Measurements from ENCODE around the gene WNT2B.

DNA sequence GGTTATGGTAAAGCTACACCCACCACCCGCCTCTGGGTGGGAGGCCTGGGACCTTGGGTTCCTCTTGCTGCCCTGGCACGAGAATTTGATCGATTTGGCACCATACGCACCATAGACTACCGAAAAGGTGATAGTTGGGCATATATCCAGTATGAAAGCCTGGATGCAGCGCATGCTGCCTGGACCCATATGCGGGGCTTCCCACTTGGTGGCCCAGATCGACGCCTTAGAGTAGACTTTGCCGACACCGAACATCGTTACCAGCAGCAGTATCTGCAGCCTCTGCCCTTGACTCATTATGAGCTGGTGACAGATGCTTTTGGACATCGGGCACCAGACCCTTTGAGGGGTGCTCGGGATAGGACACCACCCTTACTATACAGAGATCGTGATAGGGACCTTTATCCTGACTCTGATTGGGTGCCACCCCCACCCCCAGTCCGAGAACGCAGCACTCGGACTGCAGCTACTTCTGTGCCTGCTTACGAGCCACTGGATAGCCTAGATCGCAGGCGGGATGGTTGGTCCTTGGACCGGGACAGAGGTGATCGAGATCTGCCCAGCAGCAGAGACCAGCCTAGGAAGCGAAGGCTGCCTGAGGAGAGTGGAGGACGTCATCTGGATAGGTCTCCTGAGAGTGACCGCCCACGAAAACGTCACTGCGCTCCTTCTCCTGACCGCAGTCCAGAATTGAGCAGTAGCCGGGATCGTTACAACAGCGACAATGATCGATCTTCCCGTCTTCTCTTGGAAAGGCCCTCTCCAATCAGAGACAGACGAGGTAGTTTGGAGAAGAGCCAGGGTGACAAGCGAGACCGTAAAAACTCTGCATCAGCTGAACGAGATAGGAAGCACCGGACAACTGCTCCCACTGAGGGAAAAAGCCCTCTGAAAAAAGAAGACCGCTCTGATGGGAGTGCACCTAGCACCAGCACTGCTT is 1.8 kb downstream of the RBM15 start:
- PRO-cap, result no peak
- RAMPAGE, long total RNA, result no peak

DNA sequence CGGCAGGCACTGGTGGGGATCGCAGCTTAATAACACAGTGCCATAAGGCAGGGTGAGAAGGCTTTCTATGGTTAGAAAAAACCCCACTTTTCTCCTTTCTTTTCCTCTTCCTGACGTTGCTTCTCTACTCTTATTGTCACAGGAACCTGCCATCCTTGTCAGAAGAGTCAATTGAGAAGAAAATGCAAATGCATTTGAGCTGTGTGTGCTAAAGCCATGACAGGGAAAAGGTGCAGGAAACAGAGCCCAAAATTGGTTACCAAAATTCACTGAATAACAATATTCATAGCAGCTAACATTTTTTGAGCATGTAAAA is 15.0 kb upstream of the KCNA10 start:
- PRO-cap, result no peak
- RAMPAGE, long total RNA, result no peak

DNA sequence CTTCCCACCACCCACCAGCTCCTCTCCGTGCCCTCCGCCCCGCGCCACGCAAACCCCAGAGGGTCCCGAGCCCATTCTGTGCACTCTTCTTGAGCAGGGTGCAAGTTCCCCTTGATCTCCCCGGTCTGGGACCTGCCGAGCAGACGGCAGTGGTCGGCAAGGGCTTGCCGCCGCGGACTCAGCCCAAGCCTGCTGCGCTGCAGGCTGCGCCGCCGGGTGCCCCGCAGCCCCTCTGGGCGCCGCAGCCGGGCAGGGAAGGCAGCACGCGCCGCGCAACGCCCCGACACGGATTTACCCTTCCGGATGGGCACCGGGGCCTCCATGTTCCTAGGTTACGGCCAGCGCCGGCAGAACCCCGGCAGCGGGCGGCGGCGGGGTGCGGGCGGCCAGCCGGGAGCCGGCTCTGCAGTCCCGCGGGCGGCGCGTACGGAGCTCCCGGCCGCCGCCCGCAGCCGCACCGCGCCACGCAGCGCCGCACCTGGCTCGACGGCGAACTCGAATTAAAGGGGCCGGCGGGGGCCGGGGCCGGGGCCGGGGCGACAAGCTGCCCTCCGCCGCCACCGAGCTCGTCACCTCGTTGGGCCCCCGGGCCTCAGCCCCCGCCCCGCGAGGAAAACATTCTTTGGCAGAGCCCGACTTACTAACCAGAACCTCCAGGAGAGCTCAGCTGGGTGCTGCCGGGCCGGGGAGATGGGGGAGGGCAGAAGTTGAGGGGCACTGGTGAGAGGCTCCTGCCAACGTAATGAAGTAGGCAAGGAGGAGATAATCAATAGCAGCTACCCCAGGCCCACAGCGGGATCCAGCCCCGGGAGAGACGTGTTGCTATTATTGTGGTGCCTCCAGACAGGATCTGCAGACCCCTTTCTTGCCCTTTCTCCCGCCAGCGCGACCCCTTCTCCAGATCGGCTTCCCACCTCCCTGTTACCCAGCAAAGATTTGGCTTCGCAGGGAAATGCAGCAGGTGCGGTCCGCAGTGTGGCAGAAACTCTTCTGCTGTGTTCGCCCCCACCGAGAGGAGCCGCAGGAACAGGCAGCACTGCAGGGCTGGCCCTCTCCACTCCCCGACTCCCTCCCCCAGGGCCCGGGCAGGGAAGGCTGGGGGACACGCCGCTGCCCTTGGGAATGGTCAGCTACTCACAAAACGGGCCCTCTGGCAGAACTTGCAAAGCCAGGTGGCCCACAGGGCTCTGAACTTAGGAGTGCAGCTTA is 1.2 kb upstream of the KCNA2 start:
- PRO-cap, result no peak
- RAMPAGE, long total RNA, result no peak

DNA sequence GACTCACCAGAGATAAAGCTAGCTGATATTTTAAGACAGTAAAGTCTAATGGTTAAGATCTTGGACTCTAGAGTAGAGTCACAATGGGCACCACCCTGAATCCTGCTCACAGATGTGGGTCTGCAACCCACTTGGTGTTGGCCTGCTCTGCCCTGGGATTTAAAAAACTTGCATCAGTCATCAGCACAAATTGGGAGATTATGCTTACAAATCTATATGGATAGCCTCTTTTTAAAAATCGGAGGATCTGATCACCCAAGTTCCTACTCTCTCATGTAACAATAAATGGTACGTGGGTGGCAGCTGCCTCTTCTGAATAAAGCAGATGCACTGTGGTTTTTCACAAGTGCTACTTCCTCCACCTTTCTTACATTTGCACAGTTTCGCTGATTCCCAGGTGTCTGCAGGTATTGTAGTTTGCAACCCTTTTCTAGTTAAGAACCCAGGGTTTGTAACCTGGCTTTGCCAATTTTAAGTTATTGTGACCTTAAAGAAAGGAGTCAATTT is 29.9 kb upstream of the KCNA2 start:
- PRO-cap, result no peak
- RAMPAGE, long total RNA, result no peak

DNA sequence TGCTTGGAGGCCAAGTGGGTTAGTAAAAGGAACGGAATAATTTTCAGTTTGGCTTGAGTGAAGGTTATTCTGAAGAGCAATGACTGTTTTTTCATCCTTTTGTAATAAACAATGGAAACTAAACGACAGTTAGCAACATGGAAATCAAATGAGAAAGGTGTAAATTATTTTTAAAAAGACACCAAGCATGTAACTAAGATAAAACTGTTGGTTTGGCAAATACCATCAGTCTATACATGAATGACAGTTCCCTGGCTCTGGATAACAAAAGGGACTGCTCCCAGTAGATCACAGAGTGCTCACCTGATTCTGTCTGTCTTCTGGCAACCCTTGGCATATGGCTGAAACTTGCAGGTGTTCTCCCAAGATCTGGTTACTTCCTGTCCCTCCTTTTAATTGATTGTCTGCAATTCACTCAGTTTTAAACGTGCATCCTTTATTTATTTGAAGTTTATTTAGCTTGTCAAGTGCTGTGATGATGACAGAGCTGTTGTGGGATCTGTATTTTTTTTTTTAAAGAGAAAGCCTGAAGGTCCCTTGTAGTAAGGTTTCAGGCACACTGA is 3.5 kb downstream of the KCNA3 start:
- PRO-cap, result no peak
- RAMPAGE, long total RNA, result no peak

- PRO-cap, result unidirectional peak, plus-strand start at chr1:110672864
- RAMPAGE, long total RNA, result no peak
Measured at GRCh38 chr1:110672595-110673641, 1.8 kb downstream of the KCNA3 start.

DNA sequence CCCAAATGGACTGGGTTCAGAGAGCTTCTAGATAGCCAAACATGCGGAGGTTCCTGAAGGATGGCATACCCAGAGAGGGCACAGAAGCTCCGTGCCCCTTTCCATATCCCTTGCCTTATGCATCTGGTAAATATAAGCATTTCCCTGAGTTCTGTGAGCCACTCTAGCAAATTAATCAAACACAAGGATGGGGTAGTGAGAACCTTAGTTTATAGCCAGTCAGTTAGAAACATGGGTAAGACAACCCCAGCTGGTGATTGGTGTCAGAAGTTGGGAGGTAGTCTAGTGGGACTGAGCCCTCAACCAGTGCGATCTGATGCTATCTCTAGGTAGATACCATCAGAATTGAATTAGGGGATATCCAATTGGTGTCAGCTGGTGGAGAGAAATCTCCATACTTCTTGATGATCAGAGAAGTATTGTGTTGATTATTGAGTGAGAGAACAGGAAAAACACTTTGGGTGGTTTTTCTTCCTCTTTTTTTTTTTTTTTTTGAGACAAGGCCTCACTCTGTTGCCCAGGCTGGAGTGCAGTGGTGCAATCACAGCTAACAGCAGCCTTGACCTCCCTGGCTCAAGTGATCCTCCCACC is 7.6 kb downstream of the DRAM2 start:
- PRO-cap, result no peak
- RAMPAGE, long total RNA, result no peak

- PRO-cap, result no peak
- RAMPAGE, long total RNA, result no peak
Measured at GRCh38 chr1:111186615-111187030, 13.8 kb downstream of the DENND2D start.

GRCh38 chr1:111199643-111200463 is 593 bp downstream of the DENND2D start:
- PRO-cap, result bidirectional peak, plus-strand start at chr1:111200326, minus-strand start at chr1:111200138
- RAMPAGE, long total RNA, result no peak

DNA sequence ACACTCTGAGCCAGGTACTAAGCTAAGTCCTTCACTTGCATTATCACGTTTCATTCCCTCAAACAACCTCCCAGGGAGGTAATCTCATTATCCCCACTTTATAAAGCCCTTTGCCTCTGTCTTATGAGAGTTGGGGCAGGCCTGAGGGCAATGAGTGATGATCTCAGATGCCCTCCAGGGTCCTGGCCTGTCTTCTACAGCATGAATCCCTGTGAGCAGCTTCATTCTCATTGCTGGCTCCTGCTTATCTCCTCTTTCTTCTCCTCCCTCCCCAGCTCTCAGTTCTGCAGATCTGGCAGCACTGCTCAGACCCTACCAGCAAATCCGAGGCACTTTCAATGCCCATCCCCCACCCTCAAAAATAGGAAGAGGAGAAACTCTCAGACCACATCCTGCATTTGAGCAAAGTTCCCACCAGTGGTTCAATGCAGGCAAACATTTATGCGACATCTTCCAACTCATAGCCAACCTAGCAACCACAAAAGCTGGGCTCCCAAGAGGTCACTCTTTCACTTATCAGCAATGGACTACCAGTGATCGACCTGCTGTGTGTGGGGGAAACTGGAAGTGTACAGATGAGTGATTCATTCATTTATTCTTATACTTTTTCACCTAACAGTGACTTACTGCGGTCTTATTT is 5.9 kb upstream of the CHI3L2 start:
- PRO-cap, result no peak
- RAMPAGE, long total RNA, result no peak

DNA sequence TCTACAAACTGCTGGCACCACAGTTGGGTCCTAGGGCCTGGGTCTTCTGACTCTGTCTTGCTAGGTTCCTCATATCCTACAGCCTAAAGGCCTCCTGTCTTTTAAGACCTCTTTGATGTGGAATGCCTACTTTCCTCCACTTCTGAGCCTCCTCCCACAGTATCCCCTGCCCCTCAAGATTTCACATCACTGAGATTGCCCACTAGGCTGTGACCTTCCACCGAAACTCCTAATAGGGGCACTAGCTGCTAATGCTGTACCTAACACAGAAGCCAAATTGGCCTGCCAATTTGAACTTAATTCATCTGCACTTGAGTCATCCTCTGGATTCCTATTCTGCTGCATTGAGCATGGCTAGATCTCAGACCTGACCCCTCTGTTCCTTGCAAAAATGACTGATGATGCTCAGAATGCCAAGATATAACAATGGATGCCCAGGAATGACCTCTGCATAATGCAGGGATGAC is 2.2 kb upstream of the OVGP1 start:
- PRO-cap, result no peak
- RAMPAGE, long total RNA, result no peak

DNA sequence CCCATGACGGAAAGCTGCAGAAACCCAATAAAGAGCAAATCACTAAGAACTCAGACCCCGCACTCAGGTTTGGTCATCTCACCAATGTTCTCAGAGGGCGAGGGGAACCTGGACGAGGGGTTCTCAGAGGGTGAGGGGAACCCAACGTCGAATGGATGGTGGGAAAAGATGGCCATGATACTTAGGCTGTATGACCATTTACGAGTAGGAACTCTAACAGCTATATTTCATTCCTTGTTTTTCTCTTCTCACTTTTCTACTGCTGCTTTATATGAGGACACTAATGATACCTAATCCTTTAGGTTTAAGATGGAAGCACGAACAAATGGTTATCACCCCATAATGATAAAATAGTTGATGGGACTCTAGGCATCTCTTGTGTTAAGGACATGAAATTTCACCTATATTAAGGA is 7.9 kb upstream of the OVGP1 start:
- PRO-cap, result no peak
- RAMPAGE, long total RNA, result no peak

GRCh38 chr1:111488578-111489147 is 14.8 kb downstream of the ADORA3 start:
- PRO-cap, result no peak
- RAMPAGE, long total RNA, result no peak

DNA sequence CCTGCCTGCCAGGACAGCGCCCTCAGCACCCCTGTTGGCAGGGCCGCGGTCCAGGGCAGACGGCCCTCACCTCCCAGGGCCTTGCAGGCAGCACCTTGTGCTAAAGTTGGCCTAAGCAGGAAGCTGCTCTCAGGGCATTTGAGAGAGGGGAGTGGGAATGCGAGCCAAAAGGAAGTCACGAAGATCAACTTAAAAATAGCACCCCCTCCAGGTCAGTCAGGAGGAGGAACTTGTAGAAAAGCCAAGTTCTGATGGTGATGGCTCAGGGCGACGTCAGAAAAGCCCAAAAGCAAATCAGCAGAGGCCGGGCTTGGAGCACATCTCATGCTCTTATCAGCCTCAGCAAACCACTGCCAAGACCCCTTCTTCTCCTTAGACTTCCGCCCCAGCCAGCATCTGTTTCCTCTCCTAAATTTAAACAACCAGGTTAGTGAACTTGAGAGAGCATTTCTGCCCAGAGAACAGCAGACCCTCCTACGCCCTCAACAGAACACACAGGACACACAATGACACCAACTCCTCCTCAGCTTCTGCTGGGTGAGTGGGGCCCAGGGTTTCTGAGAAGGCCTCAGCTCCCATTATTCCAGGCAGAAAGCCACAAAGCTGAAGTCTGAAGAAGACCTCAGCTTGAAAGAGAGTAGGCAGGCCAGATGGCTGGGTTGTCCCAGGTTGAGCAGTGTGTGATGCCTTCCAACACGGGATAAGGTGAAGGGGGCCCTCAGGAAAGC is 12.8 kb upstream of the ADORA3 start:
- PRO-cap, result bidirectional peak, plus-strand start at position 292 of the sequence, minus-strand start at position 177 of the sequence
- RAMPAGE, long total RNA, result no peak

DNA sequence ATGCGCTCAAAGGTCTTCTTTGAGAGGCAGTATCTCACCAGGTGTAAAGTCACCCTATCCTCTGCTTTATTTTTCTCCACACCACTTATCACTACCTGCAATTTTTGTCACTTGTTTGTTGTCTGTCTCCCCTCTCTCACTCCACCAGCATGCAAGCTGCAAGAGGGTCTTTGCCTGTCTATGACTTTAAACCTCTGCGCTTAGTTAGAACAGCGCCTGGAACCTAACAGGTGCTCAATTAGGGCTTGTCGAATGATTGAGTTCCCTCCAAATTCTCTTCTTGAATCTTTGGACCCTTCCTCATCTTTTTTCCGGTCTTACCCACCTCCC is 375 bp upstream of the RAP1A start:
- PRO-cap, result no peak
- RAMPAGE, long total RNA, result no peak

DNA sequence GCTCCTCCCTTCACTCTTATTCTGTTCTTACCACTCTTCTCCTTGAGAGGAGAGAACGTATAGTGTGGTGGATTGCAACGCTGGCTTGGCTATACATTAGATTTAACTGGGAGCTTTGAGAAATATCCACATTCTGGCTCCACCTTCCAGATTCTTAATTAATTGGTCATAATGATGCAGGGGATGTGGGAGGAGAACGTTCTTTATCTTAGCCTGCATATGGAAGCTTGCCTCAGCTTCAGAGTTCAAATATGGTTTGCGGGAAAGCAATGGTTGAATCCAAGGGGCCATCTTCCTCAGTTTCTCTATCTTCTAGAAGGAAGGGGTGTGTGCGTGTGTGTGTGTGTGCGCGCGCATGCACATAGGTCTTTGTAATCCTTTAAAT is 21.7 kb downstream of the RAP1A start:
- PRO-cap, result no peak
- RAMPAGE, long total RNA, result no peak

DNA sequence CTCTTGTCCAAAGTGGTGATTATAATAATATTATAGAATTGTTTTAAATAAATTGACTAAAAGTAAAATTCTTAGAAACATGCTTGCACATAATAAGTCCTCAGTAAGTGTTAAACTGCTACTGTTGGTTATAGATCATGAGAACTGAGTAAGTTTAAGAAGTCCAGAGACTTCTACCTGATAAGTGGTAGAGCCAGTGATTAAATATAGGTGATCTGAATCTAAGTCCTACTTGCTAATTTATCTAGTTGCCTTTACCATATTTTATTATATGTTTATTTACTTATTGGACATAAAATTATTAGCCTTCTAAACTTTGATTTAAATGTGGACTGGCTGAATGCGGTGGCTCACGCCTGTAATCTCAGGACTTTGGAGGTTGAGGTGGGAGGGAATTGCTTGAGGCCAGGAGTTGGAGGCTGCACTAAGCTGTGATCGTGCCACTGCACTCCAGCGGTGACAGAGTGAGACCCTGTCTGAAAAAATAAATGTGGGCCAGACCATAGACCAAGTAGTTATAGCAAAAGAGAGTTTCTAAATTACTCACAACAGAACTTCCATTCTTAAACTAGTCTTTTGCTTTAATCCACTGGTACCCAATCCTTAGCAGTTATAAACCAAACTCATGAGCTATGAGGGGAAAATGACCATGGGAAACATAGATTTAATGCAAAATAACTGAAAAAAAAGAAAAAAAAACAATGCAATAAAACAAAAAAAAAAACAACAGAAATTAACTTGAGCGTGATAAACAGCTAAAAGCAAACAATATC is 35.2 kb downstream of the RAP1A start:
- PRO-cap, result no peak
- RAMPAGE, long total RNA, result no peak

DNA sequence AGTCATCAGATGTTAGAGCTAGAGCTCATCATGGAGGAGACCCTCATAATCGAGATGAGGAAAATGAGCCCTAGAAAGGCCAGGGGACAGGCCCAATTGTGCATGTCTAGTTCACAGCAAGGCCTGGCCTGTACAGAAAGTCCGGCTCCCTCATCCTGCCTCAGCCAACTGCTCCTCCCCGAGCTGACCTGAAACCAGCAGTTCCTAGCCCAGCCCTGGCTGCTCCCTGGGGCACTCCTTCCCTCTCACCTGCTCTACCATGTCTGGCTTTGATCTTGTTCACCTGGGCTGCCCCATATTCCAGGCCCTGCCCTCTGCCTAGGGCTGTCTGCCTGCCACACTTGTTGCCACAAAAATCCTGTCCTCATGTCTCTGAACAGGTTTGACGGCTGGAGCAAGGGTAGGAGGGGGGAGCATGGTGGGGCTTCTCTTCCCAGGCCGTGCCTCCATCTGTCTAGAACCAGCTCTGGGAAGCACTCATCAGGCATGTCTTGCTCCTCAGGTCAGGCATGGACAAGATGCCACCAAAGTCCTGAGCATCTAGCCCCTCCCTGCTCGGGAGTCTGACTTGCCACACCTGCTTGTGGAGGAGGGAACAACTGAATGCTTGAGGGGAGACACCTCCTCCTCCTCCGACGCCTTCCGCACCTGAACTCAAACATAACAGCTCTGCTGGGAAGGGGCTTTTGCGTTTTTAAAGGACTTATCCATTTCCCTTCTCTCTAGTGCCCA is 44.3 kb upstream of the WNT2B start:
- PRO-cap, result no peak
- RAMPAGE, long total RNA, result no peak

- PRO-cap, result unidirectional peak, plus-strand start at chr1:112508772; unidirectional peak, plus-strand start at chr1:112508935; unidirectional peak, plus-strand start at chr1:112509268
- RAMPAGE, long total RNA, result no peak
Measured at GRCh38 chr1:112508589-112509681, at the start of gene WNT2B. Gene WNT2B, plus strand, starts transcription at chr1:112508965.

- PRO-cap, result no peak
- RAMPAGE, long total RNA, result no peak
Measured at GRCh38 chr1:112671290-112671831, 3.1 kb upstream of the MOV10 start.